Right common carotid artery plus branches (tissue), 1 donor: ENCODE data around the genes CAST and SLCO4C1.

- PRO-cap: no peak
Observed at GRCh38 chr5:96297128-96297686, 135.8 kb downstream of the PCSK1 start.

DNA sequence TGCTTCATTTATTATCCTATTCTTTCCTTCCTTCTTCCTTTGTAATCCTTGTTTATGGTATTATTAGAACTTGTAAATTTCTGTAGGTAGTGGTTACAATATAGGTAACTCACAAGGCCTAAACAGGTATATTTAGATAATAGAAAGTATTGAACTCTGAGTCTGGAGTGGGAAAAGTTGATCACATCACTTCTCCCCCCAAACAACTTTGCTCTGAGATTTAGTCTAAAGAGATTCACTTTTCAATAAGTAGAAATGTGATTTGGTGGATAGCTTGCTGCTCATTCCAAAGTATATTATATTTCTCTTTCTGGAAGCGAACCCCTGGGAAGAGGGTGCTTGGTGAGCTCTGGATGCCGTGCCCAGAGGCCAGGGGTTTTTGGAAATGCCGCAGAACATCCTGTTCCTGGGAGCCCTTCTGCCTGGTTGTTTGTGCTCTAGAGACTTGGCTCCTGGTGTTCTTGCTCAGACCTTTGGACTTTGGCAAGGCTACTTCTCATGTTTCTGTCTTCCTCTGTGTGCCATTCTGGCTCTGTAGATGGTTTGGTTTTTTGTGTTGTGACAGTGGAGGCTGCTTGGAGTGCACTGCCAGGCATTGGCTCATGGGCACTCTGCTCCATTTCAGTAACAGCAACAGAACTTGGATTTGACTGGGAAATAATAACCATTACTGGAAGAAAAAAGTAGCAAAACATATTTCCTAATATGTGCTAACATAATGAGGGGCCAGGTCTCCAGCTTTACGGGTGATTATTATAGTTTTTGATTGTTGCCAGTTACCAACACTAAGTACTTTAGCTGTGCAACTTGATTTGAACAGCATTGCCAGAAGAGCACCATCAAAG is 94.5 kb downstream of the PCSK1 start:
- PRO-cap: bidirectional peak, plus-strand start at position 564 of the sequence, minus-strand start at position 447 of the sequence

DNA sequence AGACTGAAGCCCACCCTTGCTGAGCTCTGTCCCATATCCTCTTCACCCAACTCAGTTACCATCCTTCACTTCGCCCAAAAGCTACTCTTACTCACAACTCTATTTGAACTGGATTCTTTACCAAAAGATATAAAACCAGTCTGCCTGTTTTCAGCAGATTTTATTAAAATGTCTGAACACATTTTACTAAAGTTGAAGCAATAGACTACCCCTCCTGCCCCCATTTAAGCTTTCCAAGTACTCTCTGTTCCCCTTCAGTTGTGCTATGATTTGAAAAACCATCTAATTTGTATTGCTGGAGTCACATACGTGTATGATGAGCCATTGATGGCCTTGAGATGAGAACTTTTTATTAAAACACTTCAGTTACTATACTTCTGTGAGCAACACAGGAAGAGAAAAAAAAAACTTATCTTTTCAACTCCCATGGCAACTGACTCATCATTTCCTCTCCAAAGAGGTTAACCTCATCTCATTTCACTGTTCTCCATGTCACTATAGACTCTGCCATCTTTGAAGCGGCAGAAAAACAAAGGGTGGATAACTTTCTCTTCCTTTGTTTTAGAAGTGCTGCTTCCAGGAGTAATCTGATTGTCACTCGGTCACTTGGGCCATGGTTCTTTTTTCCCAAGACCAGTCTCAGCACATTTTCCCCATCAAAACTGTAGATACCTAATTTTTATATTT is 104.3 kb upstream of the PCSK1 start:
- PRO-cap: no peak

DNA sequence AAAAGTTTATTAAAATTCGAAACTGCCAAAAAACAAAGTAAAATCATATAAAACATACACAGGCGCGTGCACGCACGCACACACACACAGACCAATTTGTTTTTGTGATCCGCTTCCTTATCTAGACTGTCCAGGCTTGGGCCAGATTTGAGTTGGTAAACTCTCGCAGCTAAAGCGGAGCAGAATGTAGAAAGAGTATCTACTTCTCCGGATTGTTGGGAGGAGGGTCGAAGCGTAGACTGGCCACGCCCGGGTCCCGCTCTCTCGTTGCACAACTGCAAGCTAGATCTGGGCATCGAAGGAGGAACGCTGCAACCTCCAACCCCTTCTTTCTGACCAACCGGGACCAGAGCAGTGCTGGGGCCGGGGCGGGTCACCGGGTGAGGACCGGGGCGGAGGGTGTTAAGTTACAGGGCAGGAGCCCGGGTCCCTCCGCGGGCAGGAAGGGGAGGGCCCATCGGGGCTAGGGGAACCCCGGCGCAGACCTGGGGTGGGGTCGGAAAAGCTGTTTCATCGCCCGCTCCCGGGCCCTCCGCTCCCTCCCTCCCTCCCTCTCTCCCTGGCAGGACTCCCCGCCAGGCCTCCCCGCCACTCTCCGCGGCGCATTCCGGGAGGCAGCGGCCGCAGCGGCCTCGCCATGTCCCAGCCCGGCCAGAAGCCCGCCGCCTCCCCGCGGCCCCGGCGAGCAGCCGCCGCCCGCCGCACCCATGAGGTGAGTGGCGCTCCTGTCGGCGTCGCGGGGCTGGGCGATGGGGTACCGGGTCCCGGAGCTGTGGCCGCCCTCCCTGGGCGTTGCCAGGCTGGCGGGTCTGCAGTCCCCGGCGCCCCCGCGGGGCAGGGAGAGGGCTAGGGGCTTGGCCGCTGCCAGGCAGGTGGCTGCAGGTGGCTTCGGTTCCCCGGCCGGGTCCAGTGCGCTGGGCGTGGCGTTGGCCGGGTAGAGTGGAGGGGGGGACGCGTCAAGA is at the start of gene CAST:
TSS of gene CAST (plus strand) at position 591 of the 962 bp plus-strand sequence.
- PRO-cap: bidirectional peak, plus-strand start at position 591 of the sequence, minus-strand start at position 277 of the sequence

DNA sequence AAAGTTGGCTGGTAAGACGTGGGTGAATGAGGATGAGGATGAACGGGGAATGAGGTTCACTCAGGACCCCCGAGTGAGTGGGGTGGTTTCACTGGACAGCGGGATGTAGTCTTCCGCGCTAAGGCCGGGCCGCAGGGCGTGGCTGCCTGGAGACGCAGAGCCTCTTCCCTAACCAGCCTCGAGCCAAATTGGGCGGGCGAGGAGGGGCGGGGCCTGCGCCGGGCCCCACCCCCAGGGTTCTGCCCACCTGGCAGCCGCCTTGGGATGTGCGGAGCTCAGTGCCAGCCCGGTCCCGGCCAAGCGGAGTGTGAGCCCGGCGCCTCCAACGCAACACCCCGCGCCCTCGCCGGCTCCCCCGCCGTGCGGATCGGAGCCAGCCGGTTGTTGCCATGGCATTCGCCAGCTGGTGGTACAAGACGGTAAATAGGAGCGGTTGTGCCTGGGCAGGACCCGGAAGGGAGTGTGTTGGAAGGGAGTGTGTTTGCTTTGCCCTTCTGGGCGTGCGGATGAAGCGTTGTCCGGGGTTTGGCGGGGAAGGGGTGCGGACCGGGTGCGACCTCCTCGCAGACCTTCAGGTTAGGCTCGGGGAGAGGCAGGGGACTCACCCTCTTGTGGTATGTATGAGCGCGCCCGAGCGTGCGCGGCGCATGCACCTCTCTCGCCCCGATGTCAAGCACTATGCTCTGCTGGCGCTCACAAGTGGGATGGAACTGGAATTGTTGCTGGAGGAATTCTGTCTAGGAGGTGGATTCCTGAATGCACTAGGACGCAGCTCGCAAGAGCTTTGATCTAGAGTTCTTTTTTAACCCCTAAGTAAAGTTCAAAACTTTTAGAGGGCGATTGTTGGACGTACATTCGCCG is 802 bp downstream of the CAST start:
- PRO-cap: bidirectional peak, plus-strand start at position 278 of the sequence, minus-strand start at position 144 of the sequence; unidirectional peak, minus-strand start at position 671 of the sequence

- PRO-cap: no peak
Observed at GRCh38 chr5:96885632-96886481, 9.6 kb downstream of the ERAP2 start.

DNA sequence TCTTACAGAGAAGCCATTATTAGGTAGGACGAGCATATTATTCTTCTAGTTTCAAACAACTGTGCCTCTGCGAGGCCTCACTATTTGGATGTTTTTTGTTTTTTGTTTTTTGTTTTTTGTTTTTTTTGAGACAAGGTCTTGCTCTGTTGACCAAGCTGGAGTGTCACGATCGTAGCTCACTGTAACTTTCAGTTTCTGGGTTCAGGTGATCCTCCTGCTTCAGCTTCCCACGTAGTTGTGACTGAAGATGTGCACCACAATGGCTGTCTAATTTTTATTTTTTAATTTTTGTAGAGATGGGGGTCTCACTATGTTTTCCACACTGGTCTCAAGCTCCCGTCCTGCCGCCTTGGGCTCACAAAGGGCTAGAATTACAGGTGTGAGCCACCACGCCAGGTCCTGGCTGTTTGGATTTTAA is 13.0 kb upstream of the LNPEP start:
- PRO-cap: no peak

- PRO-cap: no peak
Observed at GRCh38 chr5:96934227-96934647, 1.6 kb upstream of the LNPEP start.

DNA sequence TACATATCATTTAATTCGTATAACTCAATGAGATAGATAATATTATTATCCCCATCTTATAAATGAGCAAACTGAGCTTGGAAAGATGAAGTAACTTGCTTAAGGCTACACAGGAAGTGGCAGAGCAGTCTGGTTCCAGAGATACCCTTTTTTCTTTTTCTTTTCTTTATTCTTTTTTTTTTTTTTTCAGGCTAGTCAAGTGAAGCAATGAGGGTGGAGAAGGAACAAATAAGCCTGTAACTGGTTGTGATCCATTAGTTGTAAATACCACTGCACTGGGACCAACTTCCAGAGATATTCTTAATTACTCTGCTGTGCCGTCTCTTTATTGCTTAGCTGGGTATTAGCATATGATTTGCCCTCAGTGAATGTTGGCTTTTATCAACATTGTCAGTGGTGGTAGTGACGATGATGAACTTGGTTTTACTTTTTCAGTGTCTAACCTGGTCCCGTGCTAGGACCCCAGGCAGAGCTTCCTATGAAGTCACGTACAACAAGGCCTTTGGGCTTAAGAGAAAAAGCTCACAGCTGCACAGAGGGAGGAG is 26.7 kb downstream of the LNPEP start:
- PRO-cap: no peak

- PRO-cap: no peak
Observed at GRCh38 chr5:97031974-97033206, 96.5 kb downstream of the LNPEP start.

DNA sequence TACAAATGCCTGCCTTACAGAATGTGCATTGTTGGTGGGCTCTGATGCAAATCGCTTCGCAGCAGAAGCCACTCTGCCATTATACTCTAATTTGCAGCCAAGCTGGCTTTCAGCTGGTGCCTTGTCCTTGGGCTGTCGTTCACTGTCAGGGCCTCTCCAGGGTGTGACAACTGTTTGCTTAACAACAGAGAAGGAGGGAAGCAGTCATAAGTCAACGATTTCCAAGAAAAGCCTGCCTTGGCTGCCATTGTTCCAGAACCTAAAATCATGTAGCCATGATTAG is 260.1 kb upstream of the RGMB start:
- PRO-cap: no peak

GRCh38 chr5:98881757-98882602 is 46.8 kb downstream of the CHD1 start:
- PRO-cap: no peak

DNA sequence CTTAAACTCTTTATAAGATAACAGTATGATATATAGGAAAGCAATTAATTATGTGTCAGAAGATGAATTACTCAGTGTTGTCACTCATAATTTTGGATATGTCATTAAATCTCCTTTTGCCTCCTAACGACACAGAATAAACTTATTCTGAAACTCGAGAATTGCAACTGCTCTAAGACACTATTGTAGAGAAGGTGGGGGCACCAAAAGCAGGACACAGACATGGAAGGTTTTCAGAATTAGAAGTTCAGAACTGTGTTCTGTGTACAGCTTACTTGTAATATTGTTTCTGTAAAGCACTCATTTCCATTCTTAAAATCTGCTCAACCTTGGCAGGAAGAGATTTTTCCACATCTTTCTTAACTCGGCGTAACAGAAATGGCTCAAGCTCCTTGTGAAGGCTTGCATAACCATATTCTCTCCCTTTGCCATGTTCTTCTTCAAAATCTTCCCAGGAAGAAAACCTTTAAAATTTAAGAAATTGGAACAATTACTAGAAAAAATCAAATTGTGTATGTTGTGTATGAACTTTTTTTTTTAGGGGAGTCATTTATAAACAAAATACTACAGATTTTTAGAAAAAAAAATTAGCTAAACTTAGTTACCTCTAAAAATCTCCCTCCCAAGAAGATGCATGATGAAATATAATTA is 36.4 kb downstream of the CHD1 start:
- PRO-cap: no peak

DNA sequence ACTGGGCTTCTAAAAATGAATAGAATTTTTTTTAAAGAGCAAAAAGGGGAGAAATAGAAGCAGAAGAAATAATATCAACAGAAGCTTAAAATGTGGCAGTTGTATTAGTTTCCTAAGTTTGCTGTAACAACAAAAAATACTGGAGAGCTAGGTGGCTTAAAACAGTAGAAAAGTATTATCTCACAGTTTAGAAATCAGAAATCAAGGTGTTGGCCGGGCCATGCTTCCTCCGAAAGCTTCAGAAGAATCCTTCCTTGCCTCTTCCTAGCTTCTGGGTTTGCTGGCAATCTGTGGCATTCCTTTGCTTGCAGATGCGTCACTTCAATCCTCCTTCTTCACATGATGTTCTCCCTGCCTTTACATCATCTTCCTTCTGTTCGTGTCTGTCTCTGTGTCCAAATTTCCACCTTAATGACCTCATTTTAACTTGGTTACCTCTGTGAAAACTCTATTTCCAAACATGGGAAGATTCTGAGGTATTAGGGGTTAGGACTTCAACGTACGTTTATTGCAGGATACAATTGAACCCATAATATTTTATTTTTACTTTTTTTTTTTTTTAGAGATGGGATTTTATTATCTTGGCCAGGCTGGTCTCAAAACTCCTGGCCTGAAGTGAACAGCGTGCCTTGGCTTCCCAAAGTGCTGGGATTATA is 90.5 kb upstream of the CHD1 start:
- PRO-cap: no peak

- PRO-cap: bidirectional peak, plus-strand start at chr5:100904430, minus-strand start at chr5:100904279
Observed at GRCh38 chr5:100904015-100905017, 1.2 kb upstream of the ST8SIA4 start.

DNA sequence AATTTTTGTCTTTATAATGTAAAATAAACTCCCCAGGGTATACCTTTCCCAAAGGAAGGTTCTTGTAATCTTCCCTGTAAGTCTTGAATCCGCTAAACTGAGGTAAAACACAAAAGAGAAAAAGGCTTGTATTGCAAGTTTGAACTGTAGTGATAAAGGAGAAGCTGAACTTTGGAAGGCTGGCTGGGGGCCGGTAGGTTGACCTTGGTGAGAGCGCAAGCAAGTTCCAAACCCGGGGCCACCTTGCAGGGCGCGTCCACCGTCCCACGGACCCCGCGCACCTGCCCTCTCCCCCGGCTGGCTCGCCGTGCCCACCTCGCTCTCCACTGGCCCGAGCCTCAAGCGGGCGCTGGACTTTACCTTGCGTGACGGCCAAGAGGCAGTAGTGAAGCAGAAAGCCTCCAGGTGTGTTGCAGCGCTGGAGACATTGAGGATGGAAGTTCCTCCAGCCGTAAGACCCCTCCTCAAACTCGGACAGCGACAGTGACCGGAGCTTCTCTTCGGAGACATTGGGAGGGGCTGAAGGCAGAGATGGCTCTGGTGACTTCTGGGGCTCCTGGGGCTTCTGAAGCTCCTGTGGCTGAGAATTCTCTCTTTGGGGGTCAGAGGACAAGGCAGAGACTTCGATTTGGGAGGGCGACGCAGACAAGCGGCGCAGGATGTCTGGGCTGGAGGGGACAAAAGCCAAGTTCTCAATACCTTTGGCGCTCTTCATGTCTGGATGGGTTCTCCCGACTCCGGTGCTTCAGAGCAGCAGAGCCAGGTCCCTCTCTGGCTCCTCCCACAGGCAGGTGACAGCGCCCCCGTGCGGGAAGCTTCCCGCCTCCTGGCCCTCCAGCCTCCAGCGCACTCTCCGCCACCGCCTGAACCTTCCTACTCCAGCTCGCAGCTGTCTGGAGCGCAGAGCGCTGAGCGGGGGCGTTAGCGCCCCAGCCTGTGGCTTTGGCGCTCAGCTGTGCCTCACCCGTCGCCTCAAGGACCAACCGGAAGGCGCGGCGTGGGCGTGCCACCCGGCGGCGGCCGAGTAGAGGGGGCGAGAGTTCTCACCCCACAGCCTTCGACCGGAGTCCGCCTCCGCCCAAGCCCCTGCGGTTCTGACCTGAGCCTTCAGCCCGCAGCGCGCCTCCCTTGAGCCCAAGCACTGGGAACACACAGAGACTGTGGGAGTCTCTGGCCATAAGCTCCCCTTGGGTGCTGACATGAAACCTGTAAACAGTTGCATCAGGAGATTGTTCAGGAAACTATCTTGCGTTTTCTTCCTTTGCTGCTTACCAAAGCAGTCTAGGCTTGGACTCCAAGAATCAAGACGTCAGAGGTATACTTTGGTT is at the start of gene SLCO4C1:
TSS of gene SLCO4C1 (minus strand) at position 737 of the 1,328 bp plus-strand sequence.
- PRO-cap: no peak

GRCh38 chr5:102798850-102799410 is 43.8 kb downstream of the PAM start:
- PRO-cap: no peak

DNA sequence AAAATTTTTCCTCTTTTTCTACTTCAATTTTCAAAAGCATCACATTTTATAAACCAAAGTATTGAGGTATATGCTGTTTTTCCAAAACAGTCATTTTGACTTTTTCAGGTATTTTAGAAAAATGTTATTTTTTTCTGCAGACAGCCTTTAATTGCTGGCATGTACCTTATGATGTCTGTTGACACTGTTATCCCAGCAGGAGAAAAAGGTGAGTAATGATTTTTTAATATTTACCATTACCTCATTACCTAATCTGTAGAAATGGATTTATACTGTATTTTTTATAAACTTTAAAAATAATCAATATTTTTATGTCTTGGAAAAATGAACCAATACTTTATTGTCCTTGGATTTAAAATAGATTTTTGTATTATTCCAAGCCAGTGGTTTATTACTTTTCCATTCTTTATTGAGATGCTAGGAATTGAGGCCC is 171.7 kb downstream of the GIN1 start:
- PRO-cap: no peak

GRCh38 chr5:103120439-103120666 is 252 bp downstream of the PPIP5K2 start:
- PRO-cap: no peak

DNA sequence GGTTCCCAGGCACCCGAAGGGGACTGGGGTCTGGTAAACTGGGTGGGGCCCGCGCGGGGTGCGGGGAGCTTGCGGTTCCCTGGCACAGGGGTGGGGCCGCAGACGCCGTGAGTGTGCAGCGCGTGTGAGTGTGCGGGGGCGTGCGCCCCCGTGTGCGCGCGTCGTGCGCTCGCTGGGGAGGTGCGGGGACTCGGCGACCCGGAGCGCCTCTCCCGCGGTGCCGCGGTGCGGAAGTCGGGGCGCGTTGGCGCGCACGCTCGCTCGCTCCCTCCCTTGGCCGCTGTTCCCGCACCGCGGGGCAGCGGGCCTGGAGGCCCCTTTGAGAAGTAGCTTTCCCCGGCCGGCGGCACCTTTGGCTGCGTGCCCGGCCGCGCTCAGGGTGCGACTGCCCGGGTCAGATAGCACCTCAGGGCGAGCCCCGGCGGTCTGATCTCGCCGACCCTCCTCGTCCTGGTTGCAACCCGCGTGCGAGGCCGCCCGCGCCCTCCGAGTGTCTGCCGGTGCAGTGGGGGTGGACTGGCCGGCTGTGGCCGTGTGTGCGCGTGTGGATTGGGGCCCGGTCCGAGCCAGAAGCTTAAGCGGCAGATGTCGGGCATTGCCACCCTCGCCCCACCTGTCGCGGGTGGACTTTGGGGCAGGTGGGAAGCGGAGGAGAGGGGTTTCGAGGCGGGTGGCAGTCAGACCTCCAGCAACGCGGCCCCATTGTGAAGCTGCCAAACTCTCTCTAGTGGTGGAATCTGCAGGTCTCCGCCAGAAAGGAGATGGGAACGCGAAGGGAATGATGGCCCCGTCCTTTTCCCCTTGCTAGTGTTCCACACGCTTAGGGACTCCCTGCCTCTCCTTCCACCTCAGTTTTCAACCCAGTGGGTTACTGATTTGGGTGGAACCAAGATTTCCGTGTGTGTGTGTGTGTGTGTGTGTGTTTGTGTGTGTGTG is 859 bp downstream of the MACIR start:
- PRO-cap: bidirectional peak, plus-strand start at position 151 of the sequence, minus-strand start at position 152 of the sequence